Stomach (tissue), 7 donors: ENCODE measurements around a stretch of chr18.

- PRO-cap: unidirectional peak, minus-strand start at chr18:3283598
- RAMPAGE, long total RNA, 5 experiments: no peak in any of the 5 experiments
- RRBS: no CpG with 5 or more reads among the region's 6 CpGs
Measured at GRCh38 chr18:3283413-3283884, 21.5 kb downstream of the MYL12B start.

DNA sequence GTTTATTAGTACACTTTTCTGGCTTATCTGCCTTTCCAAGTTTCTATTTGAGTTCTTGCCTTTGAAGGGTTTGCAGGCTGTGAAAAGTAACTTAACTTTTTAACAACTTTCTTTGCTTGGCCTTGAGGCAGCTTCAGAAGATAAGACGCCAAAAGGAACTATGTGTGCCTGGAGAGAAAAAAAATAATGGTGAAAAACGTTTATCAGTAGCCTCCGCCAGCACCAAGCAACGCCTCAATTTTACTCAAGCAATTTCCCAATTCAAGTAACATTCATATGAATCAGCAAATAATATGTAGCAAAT is 3.0 kb upstream of the TGIF1 start:
- PRO-cap: no peak
- RAMPAGE, long total RNA, 5 experiments: no peak in any of the 5 experiments
- RRBS: no CpG with 5 or more reads among the region's 4 CpGs

GRCh38 chr18:3452970-3453294 is 3.0 kb downstream of the TGIF1 start:
- PRO-cap: no peak
- RAMPAGE, long total RNA, 5 experiments: no peak in any of the 5 experiments
- RRBS: no CpG with 5 or more reads among the region's 3 CpGs

DNA sequence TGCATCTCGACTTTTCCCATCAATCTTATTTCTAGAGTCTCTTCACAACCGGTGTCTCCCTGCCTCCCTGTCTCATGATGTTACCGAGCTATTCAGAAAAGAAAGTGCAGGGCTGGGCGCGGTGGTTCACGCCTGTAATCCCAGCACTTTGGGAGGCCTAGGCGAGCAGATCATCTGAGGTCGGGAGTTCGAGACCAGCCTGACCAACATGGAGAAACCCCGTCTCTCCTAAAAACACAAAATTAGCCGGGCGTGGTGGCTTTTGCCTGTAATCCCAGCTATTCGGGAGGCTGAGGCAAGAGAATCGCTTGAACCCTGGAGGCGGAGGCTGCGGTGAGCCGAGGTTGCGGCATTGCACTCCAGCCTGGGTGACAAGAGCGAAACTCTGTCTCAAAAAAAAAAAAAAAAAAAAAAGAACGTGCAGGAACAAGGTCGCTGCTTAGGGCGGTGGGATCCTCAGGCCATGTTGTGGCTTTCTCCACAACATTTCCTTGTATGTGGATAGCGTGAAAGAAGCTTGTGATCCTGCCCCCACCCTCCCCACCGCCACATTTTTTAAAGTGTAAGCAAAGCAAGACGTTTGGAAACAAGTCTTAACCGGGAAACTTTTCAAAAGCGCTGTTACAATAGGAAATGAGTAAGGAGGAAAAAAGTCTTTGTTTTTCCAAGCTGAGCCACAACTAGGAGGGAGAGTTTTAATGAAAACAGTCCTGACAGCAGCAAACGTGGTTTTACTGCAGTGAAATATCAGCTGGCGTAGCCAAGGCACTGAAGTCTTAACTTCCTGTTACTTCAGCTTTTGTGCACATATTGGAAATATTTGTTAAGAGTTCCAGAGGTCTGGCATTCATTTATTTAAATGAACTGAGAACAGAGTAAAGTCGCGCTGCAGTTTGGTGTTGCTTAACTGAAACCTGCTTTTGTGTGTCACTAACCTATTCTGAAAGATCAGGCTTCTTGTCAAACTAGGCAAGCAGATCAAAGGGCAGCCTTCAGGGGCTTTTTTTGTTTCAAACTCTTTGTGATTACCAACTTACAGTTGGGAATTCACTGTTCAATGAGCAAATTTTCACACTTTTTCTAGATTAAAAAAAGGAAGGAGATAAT is 3.7 kb downstream of the TGIF1 start:
- PRO-cap: bidirectional peak, plus-strand start at position 95 of the sequence, minus-strand start at position 76 of the sequence; bidirectional peak, plus-strand start at position 858 of the sequence, minus-strand start at position 493 of the sequence
- RAMPAGE, long total RNA, 5 experiments: no peak in any of the 5 experiments
- RRBS: no CpG with 5 or more reads among the region's 31 CpGs

- PRO-cap: bidirectional peak, plus-strand start at chr18:3456124, minus-strand start at chr18:3455885
- RAMPAGE, long total RNA, 5 experiments: no peak in any of the 5 experiments
- RRBS: no CpG with 5 or more reads among the region's 12 CpGs
Measured at GRCh38 chr18:3455678-3456645, 6.0 kb downstream of the TGIF1 start.

- PRO-cap: no peak
- RAMPAGE, long total RNA, 5 experiments: no peak in any of the 5 experiments
- RRBS: no CpG with 5 or more reads among the region's 5 CpGs
Measured at GRCh38 chr18:3466068-3466785, 16.3 kb downstream of the TGIF1 start.

- PRO-cap: no peak
- RAMPAGE, long total RNA, 5 experiments: no peak in any of the 5 experiments
- RRBS: 6% methylated on average over 13 of the region's 60 CpGs
Measured at GRCh38 chr18:3498553-3499623, 48.9 kb downstream of the TGIF1 start.

- PRO-cap: bidirectional peak, plus-strand start at chr18:3603016, minus-strand start at chr18:3602935; bidirectional peak, plus-strand start at chr18:3603324, minus-strand start at chr18:3603055
- RAMPAGE, long total RNA, 5 experiments: no peak in any of the 5 experiments
- RRBS: no CpG with 5 or more reads among the region's 11 CpGs
Measured at GRCh38 chr18:3602848-3603299, 152.9 kb downstream of the TGIF1 start.

DNA sequence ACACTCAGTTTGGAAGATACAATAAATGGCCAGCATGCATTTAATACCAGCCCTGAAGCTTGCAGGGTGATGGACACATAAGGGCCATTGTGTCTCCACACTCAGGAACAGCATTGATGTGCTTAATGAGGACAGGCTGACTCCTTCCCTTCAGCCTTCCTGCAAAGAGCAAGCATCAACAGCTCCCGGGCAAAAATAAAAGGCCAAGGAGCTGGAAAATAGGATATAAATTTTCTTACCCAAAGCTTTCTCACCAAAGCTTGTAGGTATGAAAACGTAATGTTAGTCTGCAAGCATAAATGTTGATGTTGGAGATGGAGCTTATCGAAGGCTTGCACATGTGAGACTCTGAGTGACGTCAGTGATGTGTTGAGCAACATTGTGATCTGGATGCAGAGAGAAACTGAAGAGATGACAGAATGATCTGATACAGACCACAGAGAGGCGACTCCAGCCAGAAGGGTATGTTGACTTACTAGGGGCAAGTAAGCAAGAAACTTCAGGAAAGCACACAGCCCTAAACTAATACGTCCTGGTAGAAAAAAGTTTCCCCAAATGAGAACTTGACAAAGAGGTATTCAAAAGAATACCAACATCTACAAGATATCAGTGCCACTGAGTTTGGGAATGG is 256.5 kb downstream of the TGIF1 start:
- PRO-cap: no peak
- RAMPAGE, long total RNA, 5 experiments: no peak in any of the 5 experiments
- RRBS: no CpG with 5 or more reads among the region's 6 CpGs

DNA sequence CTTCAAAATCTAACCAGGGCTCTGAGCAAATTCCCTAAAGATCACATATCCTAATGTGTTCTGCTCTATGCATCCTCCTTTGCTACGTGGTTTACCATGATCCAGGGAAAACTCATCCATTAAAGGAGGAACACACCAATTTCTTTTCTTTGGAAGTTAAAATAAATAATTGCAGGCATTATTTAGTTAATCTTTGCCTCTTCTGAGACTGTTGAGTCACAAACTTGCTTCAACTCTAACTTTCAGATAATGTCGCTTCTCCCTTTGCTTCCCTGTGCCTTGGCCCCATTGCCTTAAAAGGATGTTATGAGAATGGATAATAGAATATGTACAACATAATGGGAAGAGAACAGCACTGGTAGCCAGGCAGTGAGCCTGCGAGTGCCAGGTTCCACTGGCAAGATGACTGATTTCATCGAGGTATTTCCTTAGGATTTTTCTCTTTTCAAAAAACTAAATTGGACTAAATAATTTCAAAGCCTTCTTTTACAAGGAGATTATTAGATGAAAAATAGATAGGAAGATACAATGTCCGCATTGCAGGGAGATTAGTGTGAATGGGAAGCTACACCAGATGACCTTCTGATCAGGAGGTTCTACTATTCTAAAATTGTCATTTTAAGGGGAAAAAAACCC is 420.9 kb downstream of the TGIF1 start:
- PRO-cap: no peak
- RAMPAGE, long total RNA, 5 experiments: no peak in any of the 5 experiments
- RRBS: no CpG with 5 or more reads among the region's 5 CpGs

DNA sequence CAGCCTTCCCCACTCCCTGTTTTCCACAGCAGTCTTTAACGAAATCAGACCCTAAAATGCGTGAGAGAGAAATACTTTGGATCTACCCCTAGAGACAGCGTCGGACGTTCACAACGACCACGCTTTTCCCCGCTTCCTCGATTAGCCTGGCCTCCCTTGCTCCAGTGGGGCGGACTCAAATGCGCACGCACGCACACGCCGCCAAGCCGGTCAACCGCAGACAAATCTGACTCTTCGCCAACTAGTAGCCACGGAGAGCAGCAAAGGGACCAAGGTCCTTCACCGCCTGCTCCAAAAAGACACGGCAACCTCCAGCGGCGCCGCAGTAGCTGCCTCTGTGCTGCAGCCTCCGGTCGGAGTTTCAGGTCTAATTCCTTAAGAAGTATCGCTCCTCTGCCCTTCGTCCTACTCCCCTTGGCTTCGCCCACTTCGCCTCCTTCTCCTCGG is 887 bp downstream of the AKAIN1 start:
- PRO-cap: no peak
- RAMPAGE, long total RNA, 5 experiments: no peak in any of the 5 experiments
- RRBS: 25% methylated on average over 4 of the region's 31 CpGs

DNA sequence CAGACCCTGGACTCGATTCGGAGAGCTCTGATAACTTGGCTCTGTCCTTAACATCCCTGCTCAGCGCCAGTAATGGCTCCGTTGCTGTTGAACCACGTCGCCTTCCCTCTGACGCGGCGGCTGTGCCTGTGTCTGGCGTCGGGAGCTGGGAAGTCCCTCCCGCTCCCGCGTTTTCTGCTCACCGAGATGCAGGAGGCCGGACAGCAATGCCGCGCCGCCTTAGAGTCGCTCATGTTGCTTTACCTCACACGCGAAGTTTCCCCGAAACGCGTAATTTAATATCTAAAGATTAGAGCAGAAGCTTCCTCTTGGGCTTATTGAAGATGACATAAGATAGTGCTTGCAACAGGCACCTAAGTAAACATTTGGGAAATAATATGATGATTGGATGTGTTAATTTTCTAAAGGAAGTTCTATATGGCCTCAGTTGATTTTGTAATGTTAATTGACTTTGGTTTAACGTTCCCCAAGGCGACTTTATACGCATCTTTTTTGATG is 1.4 kb upstream of the ZBTB14 start:
- PRO-cap: bidirectional peak, plus-strand start at position 184 of the sequence, minus-strand start at position 105 of the sequence
- RAMPAGE, long total RNA, 5 experiments: no peak in any of the 5 experiments
- RRBS: no CpG with 5 or more reads among the region's 28 CpGs

DNA sequence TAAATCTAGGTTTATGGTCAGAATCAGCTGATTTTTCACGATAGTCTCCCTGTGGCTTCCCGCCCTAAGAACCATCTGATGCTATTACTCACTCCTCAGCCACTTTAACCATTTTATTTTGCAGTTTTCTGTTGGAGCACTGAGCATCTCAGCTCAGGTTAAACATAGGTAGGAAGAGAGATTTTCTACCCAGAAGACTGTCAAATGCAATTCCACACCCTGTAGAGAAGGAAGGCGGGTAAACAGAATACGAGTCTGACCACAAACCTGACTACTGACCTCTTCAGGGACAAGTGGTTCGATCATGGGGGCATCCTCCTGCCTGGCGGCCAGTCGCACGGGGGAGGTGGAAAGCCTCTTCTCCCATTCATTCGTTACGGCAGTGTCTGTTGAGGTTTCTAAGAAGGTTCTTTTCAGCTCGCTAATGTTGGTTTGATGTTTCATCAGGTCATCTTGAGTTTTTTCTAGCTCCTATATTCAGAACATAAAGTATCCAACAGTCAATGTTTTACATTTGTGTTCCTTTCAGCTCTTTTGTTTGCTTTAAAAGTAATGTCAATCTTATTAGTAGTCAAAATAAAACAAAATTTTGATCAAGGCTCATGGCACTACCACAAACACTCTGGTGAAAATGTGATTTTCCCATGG is 111.1 kb upstream of the ZBTB14 start:
- PRO-cap: no peak
- RAMPAGE, long total RNA, 5 experiments: start-site peak on the minus strand in 3 of 5 experiments, centred at positions 288 to 427 of the sequence, 9 to 23 reads per replicate
- RRBS: no CpG with 5 or more reads among the region's 11 CpGs

GRCh38 chr18:5513966-5514457 is 29.8 kb downstream of the EPB41L3 start:
- PRO-cap: no peak
- RAMPAGE, long total RNA, 5 experiments: no peak in any of the 5 experiments
- RRBS: no CpG with 5 or more reads among the region's 1 CpG

- PRO-cap: bidirectional peak, plus-strand start at chr18:5628669, minus-strand start at chr18:5628568
- RAMPAGE, long total RNA, 5 experiments: no peak in any of the 5 experiments
- RRBS: 5% methylated on average over 27 of the region's 52 CpGs
Measured at GRCh38 chr18:5628248-5628788, 84.5 kb upstream of the EPB41L3 start.

- PRO-cap: no peak
- RAMPAGE, long total RNA, 5 experiments: no peak in any of the 5 experiments
- RRBS: no CpG with 5 or more reads among the region's 24 CpGs
Measured at GRCh38 chr18:5894350-5894955, 869 bp downstream of the TMEM200C start.

DNA sequence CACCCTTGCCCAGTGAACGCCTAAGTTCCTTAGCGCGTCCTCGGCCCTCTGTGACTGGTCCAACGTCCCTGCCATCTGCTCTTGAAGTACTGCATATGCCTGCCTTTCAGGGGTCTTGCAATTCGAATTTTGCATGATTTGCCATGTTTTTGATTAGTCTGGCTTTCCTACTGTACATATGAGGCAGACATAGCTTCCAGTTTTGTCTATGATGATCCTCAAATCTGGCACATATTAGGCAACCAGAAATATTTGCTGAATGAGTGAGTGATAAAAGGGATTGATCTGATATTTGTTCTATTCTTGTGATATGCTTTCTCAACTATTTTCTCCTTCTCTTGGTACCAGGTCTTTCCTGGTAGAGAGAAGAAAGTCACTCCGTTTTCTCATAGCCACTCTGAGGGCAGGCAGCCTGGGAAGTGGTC is 118.3 kb upstream of the TMEM200C start:
- PRO-cap: no peak
- RAMPAGE, long total RNA, 5 experiments: start-site peak on the minus strand in 1 of 5 experiments, centred at position 140 of the sequence, 6 reads per replicate
- RRBS: no CpG with 5 or more reads among the region's 7 CpGs

DNA sequence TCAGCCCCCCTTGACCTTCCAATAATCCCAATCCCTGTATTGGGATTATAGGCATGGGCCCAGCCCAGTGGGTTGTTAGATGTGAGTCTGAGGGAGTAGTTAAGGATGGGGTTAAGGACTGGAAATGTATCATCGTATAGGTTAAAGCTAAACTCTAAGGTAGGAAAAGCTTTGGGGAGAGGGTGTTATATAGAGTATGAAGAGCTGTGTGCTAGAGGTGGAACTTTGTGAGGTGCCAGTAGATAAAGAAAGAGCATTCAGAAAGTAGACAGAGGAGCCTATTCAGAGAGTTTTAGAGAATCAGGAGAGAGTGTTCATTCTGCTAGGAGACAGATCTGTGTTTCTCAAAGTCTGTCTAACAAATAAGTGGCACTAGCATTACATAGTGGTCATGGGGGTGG is 81.0 kb downstream of the ARHGAP28 start:
- PRO-cap: no peak
- RAMPAGE, long total RNA, 5 experiments: no peak in any of the 5 experiments
- RRBS: no CpG with 5 or more reads among the region's 1 CpG

DNA sequence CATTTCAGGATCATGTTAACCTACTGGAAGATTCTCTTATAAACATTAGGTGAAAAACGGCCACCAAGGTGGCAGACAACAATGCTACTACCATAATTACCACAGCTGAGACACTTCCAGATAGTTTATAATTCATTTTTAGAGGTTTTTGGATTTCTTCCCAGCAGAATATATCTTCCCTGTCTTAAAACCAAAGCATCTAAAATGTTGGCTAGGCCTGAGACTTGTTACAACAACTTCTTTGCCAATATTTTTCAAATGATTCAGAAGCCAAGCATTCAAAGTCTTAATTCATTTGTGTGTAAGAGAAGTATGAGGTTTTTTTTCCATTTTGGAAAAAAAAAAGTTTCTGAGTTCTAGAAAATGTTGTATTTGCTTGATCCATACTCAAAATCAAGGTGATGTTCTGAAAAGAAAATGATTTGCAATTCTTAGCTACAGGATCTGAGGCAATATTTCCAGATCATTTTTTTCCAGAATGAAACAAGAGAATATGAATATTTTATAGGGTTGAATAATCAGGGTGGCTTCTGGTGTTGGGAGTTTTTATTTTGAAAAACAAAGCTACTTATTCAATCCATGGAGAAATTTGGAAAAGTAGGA is 32.8 kb downstream of the LAMA1 start:
- PRO-cap: unidirectional peak, plus-strand start at position 336 of the sequence
- RAMPAGE, long total RNA, 5 experiments: no peak in any of the 5 experiments
- RRBS: no CpG with 5 or more reads among the region's 1 CpG

DNA sequence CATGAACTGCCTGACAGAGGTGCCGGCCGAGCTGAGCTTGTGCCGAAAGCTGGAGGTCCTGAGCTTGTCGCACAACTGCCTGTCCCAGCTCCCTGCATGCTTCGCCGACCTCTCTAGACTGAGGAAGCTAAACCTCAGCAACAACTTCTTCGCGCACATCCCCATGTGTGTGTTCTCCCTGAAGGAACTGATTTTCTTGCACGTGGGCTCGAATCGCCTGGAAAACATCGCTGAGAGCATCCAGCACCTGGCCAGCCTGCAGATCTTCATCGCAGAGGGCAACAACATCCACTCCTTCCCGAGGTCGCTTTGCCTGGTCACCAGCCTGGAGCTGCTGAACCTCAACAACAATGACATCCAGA is 605 bp downstream of the LRRC30 start:
- PRO-cap: no peak
- RAMPAGE, long total RNA, 5 experiments: no peak in any of the 5 experiments
- RRBS: 10% methylated on average over 1 of the region's 15 CpGs